Prostate gland (tissue), 2 donors: Measurements from ENCODE around the genes GPN2 and TRNP1.

DNA sequence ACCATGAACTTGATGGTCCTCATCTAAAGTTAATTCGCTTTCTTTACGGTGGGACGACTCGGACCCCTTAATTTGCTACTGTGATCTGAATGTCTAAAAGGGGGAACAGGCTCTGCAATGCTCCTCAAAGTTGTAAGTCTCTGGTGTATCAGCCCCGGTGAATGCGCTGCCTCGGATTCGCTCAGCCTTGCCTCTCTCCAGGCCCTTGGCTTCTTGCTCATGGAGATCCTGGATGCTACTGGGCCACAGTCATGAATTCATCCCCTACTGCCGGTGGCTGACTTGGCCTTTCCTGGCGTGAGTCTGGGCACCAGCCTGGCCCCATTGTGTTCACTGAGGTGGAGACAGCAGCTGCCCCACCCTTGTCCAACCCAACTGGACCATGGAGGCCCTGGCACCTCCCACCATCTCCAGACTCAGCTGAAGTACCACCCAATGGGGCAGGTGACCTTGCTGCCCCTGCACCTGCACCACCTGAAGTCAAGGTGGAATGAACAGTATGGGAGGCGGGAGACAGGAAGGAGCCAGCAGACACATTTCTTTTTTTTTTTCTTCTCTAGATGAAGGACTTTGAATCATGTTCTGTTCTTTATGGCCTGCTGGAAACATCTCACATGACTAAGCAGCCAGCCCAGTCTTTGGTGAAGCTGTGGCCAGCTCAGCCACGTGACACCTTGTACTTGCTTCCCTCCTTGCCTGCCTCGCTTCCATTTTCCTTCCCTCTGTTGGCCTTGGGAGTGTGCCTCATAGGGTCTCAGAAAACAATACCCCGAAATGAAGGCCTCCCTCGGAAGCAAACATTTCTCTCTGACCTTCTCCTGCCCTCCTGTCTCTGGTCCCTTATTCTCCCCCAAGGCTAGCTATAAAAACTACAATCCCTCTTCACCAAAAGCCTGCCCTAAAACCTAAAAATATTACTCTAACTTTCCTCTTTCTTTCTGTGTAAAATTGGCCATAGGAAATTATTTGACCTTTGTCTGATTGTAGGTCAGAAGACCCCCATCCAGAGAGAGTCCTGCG, 3.8 kb upstream of the SLC30A2 start:
- PRO-cap = no peak
- RAMPAGE, long total RNA, 2 experiments = no peak in any of the 2 experiments

GRCh38 chr1:26060155-26060464, 7.3 kb downstream of the TRIM63 start:
- PRO-cap = no peak
- RAMPAGE, long total RNA, 2 experiments = no peak in any of the 2 experiments

GRCh38 chr1:26122437-26123797, 11.3 kb downstream of the PDIK1L start:
- PRO-cap = no peak
- RAMPAGE, long total RNA, 2 experiments = no peak in any of the 2 experiments

GRCh38 chr1:26155881-26156445, 2.9 kb upstream of the FAM110D start:
- PRO-cap = no peak
- RAMPAGE, long total RNA, 2 experiments = no peak in any of the 2 experiments

DNA sequence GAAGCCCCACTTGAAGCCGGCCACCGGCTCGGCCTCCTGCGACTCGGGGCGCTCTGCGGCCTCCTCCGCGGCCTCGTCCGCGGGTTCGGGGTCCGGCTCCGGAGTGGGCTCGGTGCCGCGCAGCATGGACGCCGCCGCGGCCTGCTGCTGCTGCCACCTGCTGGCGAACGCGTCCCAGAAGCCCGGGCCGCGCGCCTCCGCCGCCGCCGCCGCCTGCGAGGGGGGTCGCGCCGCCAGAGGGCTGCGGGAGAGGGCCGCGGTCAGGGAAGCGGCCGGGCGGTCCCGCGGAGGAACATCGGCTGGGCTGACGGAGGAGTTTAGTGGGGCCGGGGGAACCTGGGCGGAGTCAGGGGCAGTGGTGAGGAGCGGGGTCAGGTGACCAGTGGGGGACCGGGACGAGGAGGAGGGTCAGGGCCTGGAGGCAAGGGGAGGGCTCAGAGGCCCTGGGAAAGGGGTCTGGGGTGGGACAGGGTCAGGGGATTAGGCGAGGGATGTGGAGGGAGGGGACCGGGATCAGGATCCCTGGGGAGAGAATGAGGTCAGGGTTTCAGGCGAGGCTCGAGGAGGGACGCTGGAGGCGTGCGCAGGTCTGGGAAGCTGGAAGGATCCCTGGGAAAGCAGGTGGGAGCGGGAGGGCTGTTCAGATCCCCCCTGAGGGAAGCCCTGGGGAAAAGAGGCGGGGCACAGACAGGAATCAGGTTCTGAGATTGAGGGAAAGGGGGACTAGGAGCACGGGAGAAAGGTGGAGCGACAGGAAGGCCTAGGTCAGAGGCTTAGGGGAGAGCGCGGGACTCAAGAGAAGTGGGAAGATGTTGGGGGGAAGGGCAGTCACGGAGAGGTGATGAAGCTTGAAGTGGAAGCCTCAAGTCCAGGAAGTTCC, 4.3 kb downstream of the C1orf232 start:
- PRO-cap = no peak
- RAMPAGE, long total RNA, 2 experiments = no peak in any of the 2 experiments

DNA sequence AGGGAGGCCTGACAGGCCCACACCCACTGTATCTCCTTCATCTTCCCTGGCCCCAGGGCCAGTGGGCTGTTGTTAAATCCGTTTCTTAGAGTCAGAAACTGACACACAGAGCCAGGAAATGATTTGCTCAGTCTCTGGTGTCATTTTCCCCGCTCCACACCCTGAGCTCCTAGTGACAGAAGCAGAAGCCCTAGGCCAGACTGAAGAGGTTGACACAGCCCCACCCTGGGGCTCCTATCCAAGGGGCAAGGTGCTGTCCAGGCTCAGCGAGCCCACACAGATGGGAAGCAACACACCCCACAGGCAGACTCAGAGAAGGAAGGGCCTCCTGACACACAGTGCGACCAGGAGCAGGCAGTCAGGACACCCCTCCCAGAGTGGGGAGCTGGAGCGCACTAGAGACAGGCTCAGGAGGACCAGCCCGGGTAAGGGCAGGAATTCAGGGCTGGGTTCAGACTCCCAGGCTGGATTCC, 930 bp downstream of the CNKSR1 start:
- PRO-cap = no peak
- RAMPAGE, long total RNA, 2 experiments = no peak in any of the 2 experiments

DNA sequence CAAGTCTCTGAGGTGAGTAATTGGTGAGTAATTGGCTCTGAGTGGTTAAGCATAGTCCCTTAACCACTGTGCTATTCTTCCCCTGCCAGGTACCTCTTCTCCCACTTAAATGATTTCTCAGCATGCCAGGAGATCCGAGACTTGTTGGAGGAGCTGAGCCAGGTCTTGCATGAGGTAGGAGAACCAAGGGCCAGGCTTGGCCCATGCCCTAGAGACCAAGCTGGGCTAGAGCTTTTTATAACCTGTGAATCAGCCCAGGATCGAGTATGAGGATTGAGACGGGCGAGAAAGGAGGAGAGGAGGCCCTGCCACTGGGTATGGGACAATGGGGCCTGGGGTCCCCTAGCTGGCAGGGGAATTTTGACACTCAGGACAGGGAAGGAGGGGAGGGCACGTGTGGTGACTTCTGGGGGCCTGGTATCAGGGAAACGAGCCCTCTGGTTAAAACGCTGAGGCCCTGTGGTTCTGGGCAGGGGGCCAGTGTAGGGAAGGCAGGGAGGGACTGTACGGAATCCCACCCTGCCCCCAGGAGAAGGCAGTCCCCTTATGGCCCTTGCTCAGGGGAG, 4.6 kb downstream of the CNKSR1 start:
- PRO-cap = no peak
- RAMPAGE, long total RNA, 2 experiments = start-site peak on the plus strand in 1 of 2 experiments, centred at position 142 of the sequence, 11 reads per replicate

GRCh38 chr1:26255613-26255941, 21.6 kb downstream of the CEP85 start:
- PRO-cap = no peak
- RAMPAGE, long total RNA, 2 experiments = no peak in any of the 2 experiments

DNA sequence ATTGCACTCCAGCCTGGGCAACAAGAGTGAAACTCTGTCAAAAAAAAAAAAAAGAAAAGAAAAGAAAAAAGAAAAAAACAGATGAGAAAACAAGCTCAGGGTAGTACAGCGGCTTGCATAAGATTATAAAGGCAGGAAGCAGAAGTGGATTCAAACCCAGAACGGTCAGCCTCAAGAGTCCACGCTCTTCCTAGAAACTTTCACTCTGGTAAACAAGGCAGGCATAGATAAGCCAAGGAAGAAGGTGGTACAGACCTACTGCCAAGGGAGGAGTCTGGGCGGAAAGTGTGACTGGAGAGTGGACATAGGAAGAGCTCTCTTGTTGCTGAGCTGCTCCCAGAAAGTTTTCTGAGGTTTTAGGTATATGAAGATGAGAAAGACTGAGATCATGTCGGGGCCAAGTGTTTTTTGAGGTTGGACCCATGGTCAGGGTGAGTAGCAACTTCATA, 1.8 kb upstream of the UBXN11 start:
- PRO-cap = no peak
- RAMPAGE, long total RNA, 2 experiments = no peak in any of the 2 experiments

GRCh38 chr1:26358577-26359462, 4.9 kb upstream of the CRYBG2 start:
- PRO-cap = no peak
- RAMPAGE, long total RNA, 2 experiments = no peak in any of the 2 experiments

GRCh38 chr1:26418767-26419149, 8.1 kb downstream of the LIN28A start:
- PRO-cap = no peak
- RAMPAGE, long total RNA, 2 experiments = no peak in any of the 2 experiments

DNA sequence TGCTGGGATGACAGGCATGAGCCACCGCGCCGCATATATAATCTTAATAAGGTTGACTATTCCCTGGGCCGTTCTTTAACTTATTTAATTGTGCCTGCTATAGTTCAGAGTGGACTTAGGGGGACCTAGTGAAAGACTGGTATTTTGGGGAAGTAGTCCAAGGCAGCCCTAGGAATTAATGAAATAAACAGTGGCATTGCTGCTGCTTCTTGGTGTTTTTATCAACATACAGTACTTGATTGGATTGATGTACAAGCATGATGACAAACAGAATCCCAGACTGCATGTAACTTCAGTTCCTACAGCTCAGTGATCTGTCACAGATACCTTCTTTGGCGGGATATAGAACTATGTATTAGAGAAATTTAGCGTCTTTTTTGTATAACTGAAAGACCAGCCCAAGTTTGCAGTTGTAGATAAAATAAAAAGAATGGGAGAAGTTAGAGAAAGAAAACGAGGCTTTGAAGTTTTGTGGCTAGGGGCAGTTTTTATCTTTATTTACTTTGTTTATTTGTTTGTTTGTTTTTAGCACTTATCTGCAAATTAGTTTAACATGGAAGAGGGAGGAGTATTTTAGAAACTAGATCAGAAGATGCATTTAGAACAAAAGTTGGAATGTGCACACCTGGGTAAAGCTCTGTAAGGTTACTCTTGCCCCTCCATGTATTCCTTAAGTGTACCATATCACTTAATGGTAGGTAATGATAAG, 19.0 kb downstream of the ARID1A start:
- PRO-cap = no peak
- RAMPAGE, long total RNA, 2 experiments = no peak in any of the 2 experiments

DNA sequence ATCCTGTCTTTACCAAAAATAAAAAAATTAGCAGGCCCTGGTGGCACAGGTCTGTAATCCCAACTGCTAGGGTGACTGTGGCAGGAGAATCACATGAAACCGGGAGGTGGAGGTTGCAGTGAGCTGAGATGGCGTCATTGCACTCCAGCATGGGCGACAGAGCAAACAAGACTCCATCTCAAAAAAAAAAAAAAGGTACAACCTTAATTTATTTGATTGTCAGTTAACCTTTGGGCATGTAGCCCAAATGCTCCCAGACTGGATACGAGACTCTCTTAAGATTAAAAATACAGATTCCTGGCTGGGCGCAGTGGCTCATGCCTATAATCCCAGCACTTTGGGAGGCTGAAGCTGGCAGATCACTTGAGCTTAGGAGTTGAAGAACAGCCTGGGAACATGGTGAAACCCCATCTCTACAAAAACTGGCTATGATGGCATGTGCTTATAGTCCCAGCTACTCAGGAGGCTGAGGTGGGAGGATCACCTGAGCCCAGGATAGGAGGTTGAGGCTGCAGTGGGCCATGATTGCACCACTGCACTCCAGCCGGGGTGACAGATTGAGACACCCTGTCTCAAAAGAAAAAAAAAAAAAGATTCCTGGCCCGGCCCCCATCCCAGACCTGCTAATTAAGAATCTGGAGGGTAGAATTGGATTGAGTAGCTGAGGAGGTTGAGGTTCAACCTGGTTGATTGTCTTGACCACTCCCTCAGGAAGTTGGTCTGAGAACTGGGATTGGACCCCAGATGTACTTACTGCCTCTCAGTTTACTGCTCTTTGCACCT, 24.7 kb downstream of the ARID1A start:
- PRO-cap = no peak
- RAMPAGE, long total RNA, 2 experiments = no peak in any of the 2 experiments

DNA sequence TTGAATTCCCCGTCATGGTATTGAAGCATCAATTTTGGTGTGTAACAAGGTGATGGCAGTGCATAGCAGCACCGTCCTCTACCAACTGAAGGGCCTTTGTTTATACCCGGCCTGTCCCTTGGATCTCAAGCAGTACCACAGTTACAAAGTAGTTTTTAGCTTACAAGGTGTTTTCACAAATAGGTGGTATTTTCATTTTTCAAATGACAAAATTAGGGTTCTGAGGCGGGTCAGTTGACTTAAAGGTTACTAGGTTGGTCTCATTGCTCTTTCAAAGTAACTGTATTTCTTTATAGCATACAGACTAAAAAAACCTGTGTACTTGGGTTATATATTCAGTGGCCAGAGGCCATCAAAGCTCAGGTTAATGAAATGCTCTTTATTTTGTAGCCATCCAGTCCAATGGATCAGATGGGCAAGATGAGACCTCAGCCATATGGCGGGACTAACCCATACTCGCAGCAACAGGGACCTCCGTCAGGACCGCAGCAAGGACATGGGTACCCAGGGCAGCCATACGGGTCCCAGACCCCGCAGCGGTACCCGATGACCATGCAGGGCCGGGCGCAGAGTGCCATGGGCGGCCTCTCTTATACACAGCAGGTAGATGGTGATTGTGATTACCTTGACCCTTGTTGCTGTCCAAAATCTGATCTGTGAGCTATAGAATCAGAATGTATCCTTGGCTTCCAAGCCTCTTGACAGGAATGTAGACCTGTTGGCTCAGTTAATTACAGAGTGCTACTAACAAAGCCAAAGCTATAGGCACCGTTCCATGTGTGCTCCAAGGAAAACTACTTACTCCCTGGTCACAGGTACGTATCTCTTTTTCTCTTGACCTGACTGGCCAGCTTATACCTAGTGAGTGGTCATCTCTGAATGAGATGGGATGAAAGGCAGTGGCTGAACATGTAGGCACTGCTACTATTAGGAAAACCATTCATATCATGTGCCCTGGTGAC, 33.7 kb downstream of the ARID1A start:
- PRO-cap = no peak
- RAMPAGE, long total RNA, 2 experiments = no peak in any of the 2 experiments

GRCh38 chr1:26772700-26773149, 15.0 kb upstream of the PIGV start:
- PRO-cap = no peak
- RAMPAGE, long total RNA, 2 experiments = start-site peak on the plus strand in 1 of 2 experiments, at chr1:26772808-26772987 at its widest, 42 reads per replicate

DNA sequence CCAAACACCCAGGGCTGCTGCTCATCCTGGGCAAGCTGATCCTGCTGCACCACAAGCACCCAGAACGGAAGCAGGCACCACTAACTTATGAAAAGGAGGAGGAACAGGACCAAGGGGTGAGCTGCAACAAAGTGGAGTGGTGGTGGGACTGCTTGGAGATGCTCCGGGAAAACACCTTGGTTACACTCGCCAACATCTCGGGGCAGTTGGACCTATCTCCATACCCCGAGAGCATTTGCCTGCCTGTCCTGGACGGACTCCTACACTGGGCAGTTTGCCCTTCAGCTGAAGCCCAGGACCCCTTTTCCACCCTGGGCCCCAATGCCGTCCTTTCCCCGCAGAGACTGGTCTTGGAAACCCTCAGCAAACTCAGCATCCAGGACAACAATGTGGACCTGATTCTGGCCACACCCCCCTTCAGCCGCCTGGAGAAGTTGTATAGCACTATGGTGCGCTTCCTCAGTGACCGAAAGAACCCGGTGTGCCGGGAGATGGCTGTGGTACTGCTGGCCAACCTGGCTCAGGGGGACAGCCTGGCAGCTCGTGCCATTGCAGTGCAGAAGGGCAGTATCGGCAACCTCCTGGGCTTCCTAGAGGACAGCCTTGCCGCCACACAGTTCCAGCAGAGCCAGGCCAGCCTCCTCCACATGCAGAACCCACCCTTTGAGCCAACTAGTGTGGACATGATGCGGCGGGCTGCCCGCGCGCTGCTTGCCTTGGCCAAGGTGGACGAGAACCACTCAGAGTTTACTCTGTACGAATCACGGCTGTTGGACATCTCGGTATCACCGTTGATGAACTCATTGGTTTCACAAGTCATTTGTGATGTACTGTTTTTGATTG, 7.6 kb upstream of the PIGV start:
- PRO-cap = no peak
- RAMPAGE, long total RNA, 2 experiments = start-site peak on the plus strand in 1 of 2 experiments, centred at positions 467 to 555 of the sequence, 17 to 23 reads per replicate

DNA sequence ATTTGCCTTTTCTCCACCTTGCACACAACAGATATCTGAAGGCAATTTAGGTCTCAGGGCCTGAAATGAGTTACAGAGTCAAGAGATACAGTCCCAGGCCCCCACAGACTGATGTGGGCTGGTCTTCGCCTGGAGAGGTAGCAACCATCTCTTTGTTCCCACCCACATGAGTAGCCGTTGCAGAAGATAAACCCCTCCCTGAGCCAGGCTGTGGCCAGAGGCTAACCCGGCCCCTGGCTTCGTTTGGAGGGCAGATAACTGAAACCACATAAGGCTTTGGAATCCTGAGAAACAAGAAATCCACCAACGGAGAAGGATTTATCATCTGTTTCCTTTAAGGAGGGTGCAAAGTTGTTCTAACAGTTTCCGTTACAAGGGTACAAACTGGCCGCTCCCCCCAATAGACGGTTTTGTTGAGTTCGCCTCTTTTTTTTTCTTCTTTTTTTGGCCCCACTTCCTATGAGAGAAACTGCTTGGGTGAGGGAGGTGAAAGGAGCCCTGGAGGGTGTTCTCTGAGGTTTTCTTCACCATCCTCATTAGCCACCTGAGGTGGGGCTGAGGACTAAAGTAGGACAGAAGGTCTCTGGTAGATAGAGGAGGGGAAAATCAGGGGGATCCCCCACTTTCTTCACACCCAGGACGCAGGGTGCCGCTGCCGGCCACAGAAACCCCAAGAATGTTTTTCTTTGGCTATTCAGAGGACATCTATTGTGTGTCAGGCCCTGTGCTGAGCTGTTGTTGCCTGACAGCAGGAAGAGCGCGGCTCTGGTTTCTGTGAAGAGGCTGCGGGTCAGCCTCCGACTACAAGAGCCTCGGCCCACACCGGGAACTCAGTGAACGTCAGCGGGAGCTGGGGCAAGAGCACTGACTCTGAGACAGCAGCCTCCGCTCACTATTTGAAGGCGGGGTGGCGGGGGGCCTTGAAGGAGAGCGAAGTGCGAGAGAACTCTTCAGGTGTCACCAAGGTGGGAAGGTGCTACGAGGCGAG, 614 bp upstream of the PIGV start:
- PRO-cap = bidirectional peak, plus-strand start at position 213 of the sequence, minus-strand start at position 110 of the sequence; unidirectional peak, plus-strand start at position 536 of the sequence
- RAMPAGE, long total RNA, 2 experiments = no peak in any of the 2 experiments

DNA sequence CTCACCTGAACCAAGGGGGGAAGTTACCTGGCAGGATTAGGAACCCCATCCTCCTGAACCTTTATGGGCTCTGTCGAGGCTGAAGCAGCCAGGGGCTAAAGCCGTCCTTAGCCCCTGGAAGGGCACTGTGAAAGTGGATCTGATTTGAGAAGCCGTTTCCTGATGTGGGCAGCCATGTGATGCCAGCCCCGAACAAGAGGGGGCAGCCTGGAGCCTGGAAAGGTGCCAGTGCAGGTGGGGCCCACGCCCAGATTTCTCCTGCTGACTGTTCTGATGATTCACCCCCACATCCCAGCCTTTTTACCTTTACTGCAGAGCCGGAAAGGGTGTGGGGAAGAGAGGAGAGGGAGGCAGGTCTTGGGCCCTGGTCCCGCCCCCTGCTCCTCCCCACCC, 248 bp upstream of the SFN start:
- PRO-cap = bidirectional peak, plus-strand start outside the sequence, minus-strand start at position 275 of the sequence
- RAMPAGE, long total RNA, 2 experiments = no peak in any of the 2 experiments

- PRO-cap = bidirectional peak, plus-strand start at chr1:26890359, minus-strand start at chr1:26890283
- RAMPAGE, long total RNA, 2 experiments = no peak in any of the 2 experiments
Measured at GRCh38 chr1:26890186-26890981, at the start of gene GPN2. GPN2 (minus strand) TSS chr1:26890283.

DNA sequence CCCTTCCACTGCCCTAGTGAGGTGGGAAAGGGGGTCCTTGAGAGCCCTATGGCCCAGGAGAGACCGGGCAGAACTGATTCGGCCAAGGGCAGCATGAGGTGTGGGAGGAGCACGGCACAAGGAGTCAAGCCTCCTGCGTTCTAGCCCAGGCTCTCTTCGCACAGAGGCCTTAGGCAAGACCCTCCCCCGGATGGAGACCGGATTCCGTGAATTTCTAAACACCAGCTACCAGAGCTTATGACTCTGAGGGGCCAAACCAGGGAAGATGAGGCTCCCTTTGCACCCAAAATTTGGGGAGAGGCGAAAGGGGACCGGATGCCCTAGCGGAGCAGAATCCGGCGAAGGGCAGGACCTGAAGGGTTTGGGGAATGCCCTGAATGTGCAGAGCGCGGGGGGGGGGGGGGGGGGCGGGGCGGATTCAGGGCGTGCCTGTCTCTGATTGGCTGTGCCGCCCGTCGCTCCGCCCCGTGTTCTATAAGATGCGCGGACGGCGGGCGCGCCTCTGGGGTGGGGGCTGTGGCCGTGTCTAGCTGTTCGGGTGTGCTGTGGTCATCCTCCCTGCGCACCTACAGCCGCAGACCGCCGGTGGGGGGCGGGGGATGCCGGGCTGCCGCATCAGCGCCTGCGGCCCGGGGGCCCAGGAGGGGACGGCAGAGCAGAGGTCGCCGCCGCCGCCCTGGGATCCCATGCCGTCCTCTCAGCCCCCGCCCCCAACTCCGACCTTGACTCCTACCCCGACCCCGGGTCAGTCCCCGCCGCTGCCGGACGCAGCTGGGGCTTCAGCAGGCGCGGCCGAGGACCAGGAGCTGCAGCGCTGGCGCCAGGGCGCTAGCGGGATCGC, at the start of gene TRNP1:
TRNP1 (plus strand) TSS at position 505 of the 841 bp plus-strand sequence.
- PRO-cap = unidirectional peak, plus-strand start at position 505 of the sequence; unidirectional peak, plus-strand start at position 577 of the sequence
- RAMPAGE, long total RNA, 2 experiments = no peak in any of the 2 experiments